Epidermal melanocyte (primary cell): ENCODE measurements around a stretch of chr11.

DNA sequence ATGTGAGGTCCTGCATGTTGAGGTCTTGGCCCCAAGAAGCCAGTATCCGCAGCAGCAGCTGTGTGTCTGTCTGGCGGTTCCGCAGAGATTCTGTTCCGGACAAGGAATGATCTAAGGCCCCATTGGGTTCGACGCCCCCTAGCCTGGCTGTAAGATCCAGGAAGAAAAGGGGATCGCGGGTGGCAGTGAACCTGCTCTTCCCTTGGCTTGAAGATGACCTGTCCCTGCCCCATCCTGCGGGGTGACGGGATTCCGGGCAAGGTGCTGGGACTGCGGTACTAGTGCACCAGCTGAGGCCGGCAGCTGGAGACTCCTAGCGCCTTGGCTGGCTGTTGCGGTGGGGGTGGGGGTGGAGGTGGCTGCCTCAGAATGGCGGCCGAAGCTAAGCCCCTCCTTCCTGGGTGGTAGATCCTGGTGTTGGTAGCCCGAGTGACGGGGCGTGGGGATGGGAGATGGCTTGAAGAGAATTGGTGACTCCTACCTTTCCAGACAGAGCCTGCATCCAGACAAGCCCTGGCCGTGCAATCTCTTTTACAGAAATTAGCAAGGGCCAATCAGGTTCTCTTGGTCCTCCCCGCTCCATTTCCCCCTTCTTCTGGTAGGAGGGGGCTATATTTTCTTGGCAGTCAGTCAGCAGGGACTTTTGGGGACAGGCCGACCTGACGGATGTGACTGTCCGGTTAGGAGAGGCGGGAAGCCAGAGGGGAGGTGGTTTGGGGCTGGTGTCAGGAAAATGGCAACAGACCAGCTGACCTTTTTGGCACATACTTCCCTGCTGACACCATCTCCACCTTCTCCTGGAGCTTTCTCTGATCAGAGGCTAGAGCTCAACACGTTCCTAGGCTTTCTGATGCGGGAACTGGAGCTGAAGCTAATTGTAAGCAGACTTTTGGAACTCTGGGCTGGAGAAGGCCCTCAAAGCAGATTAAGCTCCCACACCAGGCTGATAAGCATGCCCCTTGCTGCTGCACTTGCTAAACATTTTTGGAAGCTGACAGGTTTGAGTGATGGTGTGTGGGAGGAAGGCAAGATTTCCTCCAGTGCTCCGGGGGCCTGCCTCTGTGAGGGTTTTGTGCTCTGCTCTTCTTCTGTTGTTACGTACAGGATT is 2.0 kb downstream of the NAV2 start:
- RRBS = no CpG with 5 or more reads among the region's 30 CpGs

- RRBS = no CpG with 5 or more reads among the region's 8 CpGs
Measured at GRCh38 chr11:19827673-19828117, 115.1 kb downstream of the NAV2 start.

- RRBS = no CpG with 5 or more reads among the region's 23 CpGs
Measured at GRCh38 chr11:19930930-19932340, 218.8 kb downstream of the NAV2 start.

GRCh38 chr11:20036952-20037334 is 123.3 kb downstream of the DBX1 start:
- RRBS = no CpG with 5 or more reads among the region's 7 CpGs

- RRBS = 3% methylated on average over 28 of the region's 103 CpGs
Measured at GRCh38 chr11:20156074-20157420, 3.7 kb downstream of the DBX1 start.

DNA sequence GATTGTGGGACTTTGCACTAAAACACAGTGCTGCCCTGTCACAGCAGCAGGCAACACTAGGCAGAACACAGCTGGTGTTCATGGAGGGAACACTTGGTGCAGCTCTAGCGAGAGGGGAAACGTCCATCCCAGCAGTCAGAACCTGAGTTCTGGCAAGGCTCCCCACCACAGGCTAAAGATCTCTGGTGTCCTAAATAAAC is 716.2 kb upstream of the ANO5 start:
- RRBS = no CpG with 5 or more reads among the region's 2 CpGs

DNA sequence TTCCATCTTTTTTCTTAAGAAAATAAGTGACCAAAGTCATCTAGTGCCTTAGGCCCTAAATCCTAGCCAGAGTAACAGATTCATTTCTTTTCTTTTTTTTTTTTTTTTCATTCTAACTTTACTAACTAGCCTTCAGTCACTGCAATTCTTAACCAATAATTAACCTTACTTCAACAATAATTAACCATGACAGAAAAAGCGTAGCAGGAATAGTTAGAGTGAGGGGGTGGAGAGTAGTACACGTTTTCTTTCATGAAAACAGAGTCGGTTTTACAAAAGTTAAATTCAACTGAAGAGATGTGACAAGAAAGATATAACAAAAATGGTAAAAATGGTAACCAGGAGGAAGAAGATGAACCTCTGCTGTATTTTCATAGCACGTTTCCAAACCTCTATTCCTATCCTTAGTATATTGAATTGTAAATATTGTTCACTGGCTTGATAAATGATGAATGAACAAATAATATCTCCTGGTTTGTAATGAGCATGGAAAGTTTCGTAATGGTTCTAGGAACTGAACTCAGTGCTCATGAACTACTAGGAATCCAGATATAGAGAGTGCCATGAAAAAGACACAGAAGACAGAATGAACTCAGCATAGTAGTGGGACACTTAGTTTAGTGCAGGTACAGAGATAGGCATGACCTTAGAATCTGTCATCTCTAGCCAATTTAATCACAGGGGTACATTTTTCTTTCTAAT is 116.5 kb upstream of the ANO5 start:
- RRBS = no CpG with 5 or more reads among the region's 5 CpGs

- RRBS = no CpG with 5 or more reads among the region's 1 CpG
Measured at GRCh38 chr11:22147840-22148311, 45.0 kb upstream of the ANO5 start.

DNA sequence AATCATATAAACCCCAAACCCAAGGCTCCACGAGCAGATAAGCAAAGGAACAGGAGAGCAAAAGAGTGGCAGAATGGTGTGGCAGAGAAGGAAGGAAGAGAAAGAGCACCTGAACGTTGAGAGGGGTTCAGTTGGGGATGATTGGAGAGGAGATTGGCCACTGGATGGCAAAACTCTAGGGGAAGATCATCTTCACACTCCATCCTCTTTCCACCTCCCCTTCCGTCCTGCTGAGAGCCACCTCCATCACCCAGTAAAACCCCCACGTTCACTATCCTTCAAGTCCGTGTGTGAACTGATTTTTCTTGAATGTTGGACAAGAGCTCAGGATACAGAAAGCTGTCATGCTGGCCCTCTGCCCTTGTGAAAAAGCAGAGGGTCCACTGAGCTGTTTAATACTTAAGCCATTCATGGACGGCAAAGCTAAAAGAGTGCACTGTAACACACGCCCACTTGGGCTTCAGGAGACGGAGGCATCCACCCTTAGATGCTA is 175.1 kb upstream of the CCDC179 start:
- RRBS = no CpG with 5 or more reads among the region's 8 CpGs

DNA sequence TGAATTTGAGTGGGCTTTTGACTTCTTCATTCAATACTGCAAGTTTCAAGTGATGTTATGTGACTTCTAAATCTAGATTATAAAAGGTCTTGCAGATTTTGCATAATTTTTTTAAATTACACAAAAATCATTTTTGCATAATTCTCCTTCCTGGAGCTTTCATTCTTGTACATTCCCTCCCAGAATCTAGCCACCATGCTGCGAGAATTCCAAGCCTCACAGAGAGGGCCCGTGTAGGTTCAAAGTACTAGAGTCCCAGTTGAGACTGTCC is 407.5 kb upstream of the ANO3 start:
- RRBS = no CpG with 5 or more reads among the region's 2 CpGs

- RRBS = no CpG with 5 or more reads among the region's 5 CpGs
Measured at GRCh38 chr11:26349899-26350229, 17.9 kb downstream of the ANO3 start.

GRCh38 chr11:27375150-27375890 is 12.3 kb upstream of the CCDC34 start:
- RRBS = no CpG with 5 or more reads among the region's 4 CpGs

GRCh38 chr11:27512302-27512577 is 5.7 kb upstream of the LIN7C start:
- RRBS = no CpG with 5 or more reads among the region's 2 CpGs

- RRBS = no CpG with 5 or more reads among the region's 3 CpGs
Measured at GRCh38 chr11:27634767-27635227, 65.5 kb downstream of the BDNF start.

- RRBS = no CpG with 5 or more reads among the region's 11 CpGs
Measured at GRCh38 chr11:27934115-27934611, 173.8 kb downstream of the KIF18A start.

GRCh38 chr11:28157754-28158174 is 49.6 kb downstream of the METTL15 start:
- RRBS = no CpG with 5 or more reads among the region's 8 CpGs

GRCh38 chr11:30342453-30343339 is 19.8 kb downstream of the ARL14EP start:
- RRBS = no CpG with 5 or more reads among the region's 4 CpGs

- RRBS = no CpG with 5 or more reads among the region's 7 CpGs
Measured at GRCh38 chr11:30407208-30407726, 84.4 kb downstream of the ARL14EP start.